GM06990 (cell line): Measurements from ENCODE around the gene CCNH.

DNA sequence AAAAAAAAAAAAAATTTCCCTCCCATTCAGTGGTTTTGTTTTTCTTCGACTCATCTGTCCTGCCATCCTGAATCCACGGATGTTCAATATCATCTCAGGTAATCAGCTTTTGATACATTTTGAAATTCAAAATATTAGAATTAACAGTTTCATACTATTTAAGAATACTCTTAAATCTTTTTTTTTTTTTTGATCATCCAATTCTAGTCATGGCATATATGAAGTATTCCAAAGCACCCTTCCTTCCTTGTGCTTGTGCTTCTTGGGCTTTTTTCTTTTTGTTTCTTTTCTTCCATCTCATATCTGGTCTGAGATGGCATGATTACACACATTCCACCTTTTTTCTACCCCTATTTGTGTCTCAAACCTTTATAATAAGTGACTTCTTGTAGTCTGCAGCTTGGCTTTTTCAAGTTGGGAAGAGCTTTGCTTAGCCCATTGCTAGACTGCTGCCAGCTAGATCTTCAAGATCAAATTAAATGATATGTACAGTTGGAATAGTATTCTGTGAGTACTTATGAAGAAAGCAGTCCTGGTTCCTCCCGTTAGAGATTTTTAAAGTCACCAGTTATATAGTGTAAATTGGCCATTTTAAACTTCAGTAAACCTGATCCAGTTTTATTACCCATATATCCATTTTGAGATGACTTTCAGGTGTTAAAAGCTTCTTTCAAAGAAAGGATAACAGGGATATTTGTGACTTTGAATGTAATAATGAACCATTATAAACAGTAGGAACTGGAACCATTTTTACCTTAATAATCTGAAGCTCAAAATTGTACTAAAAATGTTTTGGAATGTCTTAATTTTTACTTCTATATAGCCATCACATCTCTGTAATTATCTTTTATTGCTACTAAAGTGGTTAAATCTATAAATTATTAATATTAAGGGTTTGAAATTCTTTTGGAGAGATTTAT, 28.8 kb downstream of the CCNH start:
- RRBS: no CpG with 5 or more reads among the region's 3 CpGs

DNA sequence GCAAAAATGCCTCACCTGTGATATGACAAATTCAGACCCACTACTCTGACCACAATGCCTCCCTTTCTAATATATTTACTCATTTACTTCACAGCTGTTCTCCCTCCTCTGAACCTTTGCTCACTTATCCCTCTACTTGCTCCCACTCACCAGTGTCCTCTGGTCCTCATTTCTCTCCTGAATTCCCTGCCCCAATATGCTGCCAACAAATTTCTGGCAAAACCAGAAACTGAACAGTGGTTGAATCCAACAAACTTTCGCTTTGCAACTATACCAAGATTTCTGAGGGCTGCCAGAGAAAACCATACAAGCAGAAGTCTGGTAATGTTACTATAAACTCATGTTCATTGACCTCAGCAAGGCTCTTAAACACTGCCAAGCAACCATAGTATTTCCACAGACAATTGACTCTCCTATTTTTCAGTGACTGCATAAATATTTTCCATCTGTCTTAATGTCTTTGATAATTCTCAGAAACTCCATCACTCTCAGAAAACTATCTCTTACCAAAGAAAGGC, 7.1 kb downstream of the CCNH start:
- RRBS: no CpG with 5 or more reads among the region's 1 CpG

GRCh38 chr5:87412256-87413071, at the start of gene CCNH:
Gene CCNH, minus strand, starts transcription at chr5:87412930.
- RRBS: 4% methylated on average over 15 of the region's 62 CpGs

DNA sequence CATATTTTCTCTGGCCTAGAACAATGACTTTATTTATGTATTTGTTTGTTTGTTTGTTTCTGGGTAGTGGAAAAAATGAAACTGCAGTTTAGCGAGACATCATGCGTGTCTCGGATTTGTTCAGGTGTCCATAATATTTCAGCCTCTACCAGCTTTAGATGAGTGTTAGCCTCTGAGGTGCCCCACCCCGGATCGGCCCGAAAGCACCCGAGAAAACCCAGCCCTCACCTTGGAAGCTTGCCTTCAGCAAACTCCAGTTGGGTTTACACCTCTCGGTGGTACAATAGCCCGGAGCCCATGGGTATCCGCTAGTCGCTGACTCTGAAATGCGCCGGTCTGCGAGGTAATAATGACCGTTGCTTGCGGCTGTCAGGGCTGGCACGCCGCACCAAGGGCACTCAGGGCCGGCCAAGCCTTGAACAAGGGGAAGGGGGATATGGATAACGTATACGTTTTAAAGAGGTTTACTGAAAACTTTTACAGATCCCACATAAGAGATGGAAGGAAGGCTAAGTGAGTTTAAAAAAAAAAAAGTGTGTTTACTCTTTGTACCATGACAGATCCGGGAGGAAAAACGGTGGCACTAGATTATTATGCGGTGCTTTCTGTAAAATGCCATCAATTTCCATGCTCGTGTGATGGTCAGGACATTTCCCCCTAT, 124.4 kb downstream of the TMEM161B start:
- RRBS: 32% methylated on average over 15 of the region's 25 CpGs

GRCh38 chr5:88665694-88666365, 217.2 kb downstream of the MEF2C start:
- RRBS: no CpG with 5 or more reads among the region's 17 CpGs

DNA sequence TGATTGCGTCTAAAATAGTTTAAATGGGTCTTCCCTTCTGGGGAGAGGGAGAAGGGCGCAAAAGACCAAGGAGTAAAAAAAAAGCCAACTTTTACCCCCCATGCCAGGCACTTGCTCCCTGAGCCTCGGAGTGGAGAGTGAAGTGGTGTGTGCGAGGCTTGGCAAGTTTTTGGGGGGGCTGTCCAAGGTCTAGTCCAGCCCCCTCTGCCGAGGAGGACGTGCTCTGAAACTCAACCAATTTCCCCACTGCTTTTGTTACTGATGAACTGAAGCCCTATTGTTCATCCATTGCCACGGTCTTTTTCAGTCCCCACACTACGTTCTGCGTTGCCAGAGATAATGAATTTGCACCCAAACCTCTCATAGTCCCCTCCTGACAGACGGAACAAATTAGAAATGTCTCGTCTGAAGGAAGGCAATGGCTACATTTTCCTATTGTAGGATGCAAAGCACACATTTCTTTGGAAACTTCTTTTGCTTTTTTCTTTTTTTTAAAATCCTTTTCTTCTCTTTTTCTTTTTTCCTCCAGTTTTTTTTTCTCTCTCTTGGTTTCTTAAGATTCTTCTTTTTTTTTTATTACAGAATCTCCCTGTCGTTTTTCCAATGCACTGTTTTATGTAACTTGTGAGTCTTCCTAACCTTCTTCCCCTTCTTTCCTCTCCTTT, 209.7 kb downstream of the MEF2C start:
- RRBS: no CpG with 5 or more reads among the region's 12 CpGs

GRCh38 chr5:88675540-88676482, 207.2 kb downstream of the MEF2C start:
- RRBS: 5% methylated on average over 25 of the region's 56 CpGs

DNA sequence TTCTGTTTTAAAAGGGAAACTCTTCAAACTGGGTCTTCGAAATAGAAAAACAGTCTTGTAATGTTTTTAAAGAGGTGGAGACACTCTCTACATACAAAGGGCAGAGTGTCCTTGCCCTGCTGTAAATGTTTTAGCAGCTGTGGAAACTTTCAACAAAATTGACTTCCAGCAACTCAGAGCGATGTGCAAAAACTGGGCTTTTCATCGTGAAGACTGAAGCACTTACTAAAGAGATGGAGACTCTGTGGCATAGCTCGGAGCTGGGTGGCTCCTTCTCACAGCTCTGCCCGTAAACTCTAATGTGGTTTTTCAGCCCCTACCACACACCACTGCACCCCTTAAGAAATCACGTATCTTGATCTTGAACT, 124.5 kb downstream of the MEF2C start:
- RRBS: no CpG with 5 or more reads among the region's 6 CpGs

- RRBS: no CpG with 5 or more reads among the region's 4 CpGs
Observed at GRCh38 chr5:88824732-88825254, 58.2 kb downstream of the MEF2C start.

GRCh38 chr5:88825550-88826171, 57.3 kb downstream of the MEF2C start:
- RRBS: no CpG with 5 or more reads among the region's 5 CpGs

GRCh38 chr5:88829104-88829472, 53.9 kb downstream of the MEF2C start:
- RRBS: no CpG with 5 or more reads among the region's 4 CpGs

GRCh38 chr5:88833185-88833710, 49.7 kb downstream of the MEF2C start:
- RRBS: no CpG with 5 or more reads among the region's 4 CpGs

DNA sequence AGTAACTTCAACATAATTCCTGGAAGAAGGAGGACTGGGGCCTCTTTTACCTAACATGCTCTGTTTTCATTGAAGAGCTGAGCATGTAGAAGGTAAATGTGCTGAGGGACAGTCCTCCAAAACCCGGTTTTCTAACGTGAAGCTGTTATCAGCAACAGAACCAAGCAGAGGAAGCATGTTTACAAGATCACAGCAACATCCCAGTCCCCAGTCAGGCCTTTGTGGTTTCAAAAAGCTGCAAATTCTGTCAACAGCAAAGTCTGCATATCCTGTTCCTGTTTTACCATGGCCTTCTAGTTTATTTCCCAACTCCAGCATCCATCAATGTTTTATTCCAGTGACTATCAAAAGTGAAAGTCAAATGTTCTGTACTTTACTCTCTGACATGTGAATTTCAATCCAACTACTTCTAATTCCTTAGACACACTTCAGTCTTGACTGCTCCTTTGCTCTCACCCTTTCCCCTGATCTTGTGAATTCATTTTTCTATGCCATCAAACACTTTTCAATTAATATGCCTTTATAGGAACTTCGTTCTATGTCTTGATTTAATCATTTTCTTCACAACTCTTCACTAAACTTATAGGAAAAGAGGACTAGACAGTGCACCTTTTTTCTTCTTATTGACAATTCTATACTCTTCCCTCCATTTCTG, 513.7 kb upstream of the MEF2C start:
- RRBS: no CpG with 5 or more reads among the region's 3 CpGs

DNA sequence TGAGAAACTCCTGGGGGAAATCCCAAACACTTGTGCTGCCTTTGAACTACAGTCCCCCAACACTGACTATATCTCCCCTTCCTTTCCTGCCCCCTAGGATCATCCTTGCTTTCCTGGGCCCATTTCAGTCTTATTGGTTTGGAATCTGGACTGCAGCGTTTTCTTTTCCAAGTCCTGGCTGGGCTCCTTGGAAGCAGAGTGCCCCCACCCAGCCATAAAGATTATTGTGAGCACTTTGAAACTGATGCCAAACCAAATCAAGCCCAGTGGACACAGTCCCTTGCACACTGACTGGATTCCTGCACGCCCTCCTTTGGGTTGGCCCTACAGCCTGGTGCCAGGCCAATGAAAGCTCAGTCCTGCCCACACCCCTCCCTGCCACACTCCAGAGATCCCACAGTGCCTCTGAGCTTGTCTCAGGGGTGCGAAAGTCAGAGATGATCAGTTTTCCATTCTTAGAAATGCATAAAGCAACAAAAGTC, 181.9 kb downstream of the CETN3 start:
- RRBS: no CpG with 5 or more reads among the region's 3 CpGs

DNA sequence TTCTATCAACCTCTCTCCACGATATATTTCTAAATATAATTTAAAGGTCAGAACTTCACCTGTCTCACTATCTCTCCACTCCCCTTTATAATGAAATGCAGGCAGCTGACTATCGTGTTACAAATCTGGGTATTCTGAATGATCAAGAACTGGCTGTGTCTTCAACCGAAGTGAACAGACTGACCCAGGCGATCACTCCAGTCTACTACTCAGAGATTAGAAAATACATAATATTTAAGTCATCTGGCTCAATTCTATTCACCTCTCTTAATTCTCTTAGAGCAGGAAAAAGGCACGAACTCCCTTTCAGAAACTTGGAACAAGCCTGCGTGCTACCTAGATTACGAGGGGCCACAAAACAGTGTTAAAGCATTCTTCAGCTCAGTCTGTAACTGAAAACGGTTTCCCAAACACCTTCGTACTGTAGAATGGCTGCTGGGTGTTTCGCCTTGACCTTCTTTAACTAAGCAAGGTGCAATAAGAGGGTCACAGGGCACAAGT, 896 bp downstream of the LYSMD3 start:
- RRBS: no CpG with 5 or more reads among the region's 10 CpGs

GRCh38 chr5:90658436-90658948, 99.9 kb downstream of the ADGRV1 start:
- RRBS: no CpG with 5 or more reads among the region's 4 CpGs

DNA sequence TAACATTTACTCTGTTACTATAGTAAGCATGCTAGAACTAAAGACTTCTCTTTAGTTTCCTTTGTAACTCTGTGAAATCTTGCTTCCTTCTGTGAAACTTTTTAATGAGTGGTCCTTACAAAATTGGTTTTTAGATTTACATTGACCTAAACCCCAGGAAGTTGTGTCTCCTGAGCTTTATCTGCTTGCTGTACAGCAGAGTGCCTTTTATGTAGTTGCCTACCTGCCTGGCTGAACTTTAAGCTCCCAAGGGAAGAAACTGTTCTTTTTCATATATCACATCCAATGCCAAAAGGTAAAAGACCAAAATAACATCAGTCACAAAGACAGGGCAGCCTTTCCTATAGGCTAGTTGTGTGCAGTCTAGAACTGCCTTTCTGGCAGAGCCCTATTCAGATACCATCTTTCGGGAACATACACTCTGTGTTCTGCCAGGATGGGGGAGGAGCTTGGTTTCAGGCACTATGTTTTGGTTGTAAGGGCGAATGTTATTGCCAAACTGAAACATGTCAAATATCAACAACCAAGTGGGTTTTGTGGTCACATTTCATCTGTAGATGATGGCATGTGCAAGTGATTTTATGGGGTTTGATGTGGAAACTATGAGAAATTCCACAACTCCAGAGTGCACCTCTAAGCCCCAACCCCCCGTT, 314.4 kb downstream of the ADGRV1 start:
- RRBS: no CpG with 5 or more reads among the region's 3 CpGs

DNA sequence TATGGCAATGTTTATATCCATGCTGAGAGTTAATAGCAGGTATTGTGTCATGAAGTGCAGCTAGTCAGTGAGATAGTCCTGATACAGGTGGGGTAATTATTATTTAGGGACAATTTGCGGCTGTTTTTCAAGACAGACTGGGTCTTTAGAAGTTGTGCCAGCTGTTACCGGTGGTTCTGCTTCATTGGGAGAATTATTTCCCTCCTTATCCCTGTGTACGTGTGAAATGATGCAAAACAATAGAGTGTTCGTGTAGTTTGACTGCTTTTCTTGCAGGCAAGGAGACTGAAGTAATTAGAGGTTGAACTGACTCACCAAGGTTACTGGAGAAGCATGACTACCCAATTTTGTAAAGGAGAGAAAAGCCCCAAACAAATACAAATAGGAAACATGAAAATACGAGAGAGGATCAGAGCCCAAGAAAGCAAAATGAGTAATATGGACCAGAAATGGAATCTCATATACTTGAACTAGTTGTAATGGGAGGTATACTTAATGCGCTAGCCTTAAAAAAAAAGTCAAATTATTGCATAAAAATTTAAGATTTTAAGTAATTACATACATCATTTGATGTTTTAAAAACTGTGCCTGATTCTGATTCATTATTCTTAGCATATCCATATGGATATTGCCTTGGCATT, 101.6 kb downstream of the ARRDC3 start:
- RRBS: no CpG with 5 or more reads among the region's 6 CpGs